Breast (tissue), 4 donors: Measurements from ENCODE around the genes CAV3 and SETD5.

DNA sequence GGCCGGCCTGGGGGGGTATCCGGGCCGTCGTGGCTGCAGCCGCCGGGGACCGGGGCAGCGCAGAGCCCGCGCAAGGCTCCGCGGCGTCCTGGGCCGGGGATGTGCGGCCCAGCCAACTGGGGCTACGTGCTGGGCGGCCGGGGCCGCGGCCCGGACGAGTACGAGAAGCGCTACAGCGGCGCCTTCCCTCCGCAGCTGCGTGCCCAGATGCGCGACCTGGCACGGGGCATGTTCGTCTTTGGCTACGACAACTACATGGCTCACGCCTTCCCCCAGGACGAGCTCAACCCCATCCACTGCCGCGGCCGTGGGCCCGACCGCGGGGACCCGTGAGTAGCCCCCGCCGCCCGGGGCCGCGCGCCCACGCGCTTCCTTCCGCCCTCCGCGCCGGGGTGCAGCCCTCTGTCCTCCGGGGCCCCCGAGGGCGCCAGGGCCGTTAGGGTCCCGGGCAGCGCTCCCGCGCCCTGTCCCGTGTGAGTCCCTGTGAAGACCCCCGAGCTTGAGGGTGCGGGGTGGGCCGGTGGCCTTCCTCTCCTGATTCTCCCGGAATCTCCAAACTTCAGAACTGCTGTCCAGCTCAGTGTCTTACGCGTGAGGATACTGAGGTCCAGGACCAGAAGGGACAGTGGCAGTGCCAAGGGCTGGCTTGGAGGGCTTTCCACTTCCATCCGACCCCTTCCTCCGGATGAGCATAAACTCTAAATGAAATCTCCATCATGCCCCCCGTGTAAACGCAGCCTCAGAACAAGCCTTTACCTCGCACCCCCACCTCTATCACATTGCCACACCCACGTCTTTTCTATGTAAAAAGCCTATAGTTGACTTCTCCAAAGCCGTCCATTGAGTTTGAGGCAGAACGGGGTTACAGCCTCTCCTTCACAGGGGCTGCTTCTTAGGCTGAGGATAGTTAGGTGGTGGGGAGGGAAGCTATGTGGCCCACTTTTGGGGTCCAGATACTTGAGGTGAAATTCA is 765 bp downstream of the EDEM1 start:
- PRO-cap, 3 experiments = peak in 3 of 3 experiments; most common plus-strand start position 562 of the sequence (in 1); most common minus-strand start position 309 of the sequence (in 3)
- RRBS = 3% methylated on average over 34 of the region's 77 CpGs

GRCh38 chr3:5207021-5207505 is 19.6 kb downstream of the EDEM1 start:
- PRO-cap, 3 experiments = no peak in any of the 3 experiments
- RRBS = no CpG with 5 or more reads among the region's 5 CpGs

- PRO-cap, 3 experiments = no peak in any of the 3 experiments
- RRBS = no CpG with 5 or more reads among the region's 7 CpGs
Measured at GRCh38 chr3:8436541-8437012, 65.0 kb upstream of the LMCD1 start.

DNA sequence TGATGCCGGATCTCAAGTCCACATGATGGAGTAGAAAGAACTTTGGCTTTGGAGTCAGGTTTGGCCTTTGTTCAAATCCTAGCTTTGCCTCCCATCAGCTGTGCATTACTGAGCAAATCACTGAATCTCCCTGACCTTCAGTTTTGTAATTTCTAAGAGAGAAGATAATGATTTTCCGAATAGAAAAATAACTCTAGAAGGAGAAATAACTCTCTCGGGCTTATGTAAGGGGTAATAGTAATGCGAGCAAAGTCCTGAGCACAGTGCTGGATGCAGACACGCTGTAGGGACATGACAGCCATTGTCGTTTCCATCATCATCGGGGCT is 59.9 kb downstream of the LMCD1 start:
- PRO-cap, 3 experiments = no peak in any of the 3 experiments
- RRBS = no CpG with 5 or more reads among the region's 7 CpGs

DNA sequence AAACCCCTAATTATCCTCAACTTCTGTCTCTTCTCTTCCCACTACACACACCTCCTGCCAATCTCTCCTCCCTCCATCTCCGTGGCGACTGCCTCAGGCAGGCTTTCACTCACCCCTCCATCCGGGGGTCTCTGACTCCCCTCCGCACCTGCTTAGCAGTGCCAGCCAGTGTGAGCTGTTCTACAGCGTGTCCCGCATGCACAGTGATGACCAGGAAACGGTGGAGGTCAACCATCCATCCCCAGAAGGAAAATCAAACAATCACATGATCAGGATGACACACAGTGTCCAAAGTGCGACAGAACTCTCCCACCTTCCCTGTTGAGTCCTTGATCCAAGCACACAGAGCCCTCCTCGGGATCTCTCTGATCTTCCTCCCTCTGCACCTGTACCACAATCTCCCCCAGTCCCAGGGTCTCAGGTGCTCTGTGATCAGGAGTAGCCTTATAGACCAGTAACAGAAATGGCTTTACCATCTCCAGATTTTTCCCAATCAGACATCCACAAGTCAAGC is 7.3 kb upstream of the SSUH2 start:
- PRO-cap, 3 experiments = no peak in any of the 3 experiments
- RRBS = no CpG with 5 or more reads among the region's 9 CpGs

DNA sequence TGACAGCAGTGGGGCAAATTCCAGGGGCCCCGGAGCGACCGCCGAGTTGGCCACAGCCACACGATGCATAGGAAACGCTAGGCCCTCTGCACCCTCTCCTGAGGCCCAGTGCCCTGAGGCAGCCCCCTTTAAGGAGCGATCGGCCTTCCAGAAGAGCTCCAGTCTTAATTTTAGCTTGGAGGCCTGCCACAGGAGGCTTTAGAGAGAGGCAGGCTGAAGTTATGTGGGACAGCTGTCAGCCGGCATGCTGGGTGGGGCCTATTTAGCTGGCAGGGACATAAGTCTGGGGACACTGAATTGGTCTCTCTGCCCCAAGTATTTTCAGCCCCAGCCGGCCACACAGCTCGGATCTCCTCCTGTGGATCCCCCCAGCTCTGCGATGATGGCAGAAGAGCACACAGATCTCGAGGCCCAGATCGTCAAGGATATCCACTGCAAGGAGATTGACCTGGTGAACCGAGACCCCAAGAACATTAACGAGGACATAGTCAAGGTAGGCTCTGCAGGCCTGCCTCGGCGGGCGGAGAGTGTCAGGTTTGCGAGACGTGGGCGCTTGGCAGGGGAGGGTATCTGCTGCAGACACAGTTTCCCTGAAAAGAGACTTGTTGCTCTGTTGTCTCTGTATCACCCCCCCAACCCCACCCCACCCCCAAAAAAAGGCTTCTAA is at the start of gene CAV3:
TSS of gene CAV3 (plus strand) at position 305 of the 667 bp plus-strand sequence.
- PRO-cap, 3 experiments = no peak in any of the 3 experiments
- RRBS = 11% methylated on average over 2 of the region's 22 CpGs

- PRO-cap, 3 experiments = no peak in any of the 3 experiments
- RRBS = no CpG with 5 or more reads among the region's 11 CpGs
Measured at GRCh38 chr3:8981567-8982107, 18.4 kb upstream of the RAD18 start.

DNA sequence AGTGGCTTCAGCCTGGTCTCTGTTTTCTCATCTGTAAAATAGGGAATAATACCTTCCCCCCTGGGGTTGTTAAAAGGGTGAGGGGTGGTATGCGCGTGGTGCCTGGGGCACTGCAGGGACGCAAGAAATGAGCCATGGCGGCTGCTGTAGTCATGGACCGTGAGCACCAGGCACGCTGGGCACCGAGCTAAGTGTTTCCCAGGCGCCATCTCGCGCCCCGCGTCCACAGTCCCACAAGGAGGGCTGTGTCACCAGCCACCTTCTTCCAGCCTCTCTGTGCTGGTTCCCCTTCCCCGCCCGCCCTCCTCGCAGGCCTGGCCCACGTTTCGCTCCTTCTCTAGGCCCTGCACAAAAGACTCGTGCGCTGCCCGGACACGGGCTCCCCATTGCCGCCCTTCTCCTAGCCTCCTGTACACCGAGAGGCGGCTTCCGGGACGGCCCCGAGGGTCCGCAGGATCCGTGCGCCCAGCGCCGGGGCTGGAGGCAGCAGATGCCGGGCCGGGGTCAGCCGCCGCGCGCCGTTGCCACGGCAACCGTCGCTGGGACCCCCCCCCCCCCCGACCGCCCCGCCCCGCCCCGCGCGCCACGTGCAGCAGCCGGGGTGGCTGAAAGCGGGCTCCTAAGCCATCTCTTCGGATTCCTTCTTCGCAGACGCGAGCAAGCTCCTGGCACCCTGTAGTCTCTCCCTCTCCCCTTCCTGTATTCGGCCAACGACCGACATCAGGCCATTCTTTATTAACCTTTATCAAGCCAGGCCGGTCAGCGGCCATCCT is 113.4 kb downstream of the SRGAP3 start:
- PRO-cap, 3 experiments = no peak in any of the 3 experiments
- RRBS = 2% methylated on average over 20 of the region's 61 CpGs

DNA sequence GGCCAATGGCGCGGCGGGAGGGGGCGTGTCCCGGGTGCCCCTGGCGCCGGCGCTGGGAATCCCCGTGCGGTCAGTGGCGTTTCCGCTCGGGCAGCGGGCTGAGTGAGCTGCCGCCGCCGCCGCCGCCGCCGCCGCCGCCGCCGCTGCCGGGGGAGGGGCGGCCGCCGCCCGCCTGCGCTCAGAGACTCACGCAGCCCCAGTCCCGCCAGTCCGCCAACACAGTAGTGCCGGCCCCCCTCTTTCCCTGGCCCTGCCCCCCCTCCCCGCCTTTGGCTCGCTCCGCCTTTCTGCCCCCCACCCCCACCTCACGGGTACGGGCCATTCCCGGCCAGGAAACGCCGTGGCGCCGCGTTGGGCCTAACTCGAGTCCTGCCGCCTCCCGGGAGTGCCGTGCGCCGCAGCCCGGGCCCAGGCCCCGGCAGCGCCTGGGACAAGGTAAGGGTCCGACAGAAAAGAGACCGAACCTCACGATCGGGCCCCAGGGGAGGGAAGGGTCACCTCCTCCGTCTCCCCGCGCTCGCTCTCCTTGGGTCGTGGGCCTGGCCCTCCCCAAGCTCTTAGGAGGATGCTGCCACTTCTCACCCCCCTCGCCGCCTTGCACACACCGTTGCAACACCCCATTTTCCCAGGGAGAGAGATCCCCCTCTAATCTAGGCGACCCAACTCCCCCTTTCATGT is at the start of gene SETD5:
TSS of gene SETD5 (plus strand) at position 73 of the 678 bp plus-strand sequence.
- PRO-cap, 3 experiments = peak in 3 of 3 experiments; most common plus-strand start position 79 of the sequence (in 2); most common minus-strand start position 528 of the sequence (in 1)
- RRBS = 1% methylated on average over 30 of the region's 68 CpGs

DNA sequence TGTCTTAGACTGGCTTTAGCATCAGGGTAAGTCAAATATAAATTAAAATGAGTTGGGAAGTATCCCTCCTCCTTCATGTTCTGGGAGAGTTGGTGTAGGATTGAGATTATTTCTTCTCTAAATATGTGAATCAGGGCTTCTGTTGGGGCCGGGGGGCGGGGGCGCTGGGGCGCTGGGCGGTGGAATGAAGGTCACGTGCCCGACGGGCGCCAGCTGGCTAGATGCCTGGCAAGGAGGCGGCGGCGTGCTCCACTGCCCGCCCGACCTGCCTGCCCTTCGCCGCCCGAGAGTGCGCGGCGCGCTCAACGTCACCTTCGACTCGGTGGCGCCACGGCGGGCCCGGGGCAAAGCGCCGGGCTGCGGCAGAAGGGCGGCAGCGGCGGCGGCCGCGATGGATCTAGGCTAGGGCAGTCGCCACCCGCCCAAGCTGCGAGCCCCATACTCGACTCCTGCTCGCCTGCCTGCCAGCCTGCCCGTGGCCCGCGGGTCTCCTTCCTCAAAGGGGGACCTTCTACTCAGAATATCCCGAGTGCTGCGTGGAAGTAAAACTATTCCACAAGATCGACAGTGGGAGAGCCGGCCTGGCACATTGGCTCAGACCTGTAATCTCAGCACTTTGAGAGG is 47.0 kb upstream of the LHFPL4 start:
- PRO-cap, 3 experiments = no peak in any of the 3 experiments
- RRBS = no CpG with 5 or more reads among the region's 49 CpGs

- PRO-cap, 3 experiments = no peak in any of the 3 experiments
Measured at GRCh38 chr3:9673115-9673390, 23.7 kb downstream of the MTMR14 start.

- PRO-cap, 3 experiments = no peak in any of the 3 experiments
- RRBS = 4% methylated on average over 15 of the region's 70 CpGs
Measured at GRCh38 chr3:9704289-9705402, 1.0 kb downstream of the CPNE9 start.

DNA sequence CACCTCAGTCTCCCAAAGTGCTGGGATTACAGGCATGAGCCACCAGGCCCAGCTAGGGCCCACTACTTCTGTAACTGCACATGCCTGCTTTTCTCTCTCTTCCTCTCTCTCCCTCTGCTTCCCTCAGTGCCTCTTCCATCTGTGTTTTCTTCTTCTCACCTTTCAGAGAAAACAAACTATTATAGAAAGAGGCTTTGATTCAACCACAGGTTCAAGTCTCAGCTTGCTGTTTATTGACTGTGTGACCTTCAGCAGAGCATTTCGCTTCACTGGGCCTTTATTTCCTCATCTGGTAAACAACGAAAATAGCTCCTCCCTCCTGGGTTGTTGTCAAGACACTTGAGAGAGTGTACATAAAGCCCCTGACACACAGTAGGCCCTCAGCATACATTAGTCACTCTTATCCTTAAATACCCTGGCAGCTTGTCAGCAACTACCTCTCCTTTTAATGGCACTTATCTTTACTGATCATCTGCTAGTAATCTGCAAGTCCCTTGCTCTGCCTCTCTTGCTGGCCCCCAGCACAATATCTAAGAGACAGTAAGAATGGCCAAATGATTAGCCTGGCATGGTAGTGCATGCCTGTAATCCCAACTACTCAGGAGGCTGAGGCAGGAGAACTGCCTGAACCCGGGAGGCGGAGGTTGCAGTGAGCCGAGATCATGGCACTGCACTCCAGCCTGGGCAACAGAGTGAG is 10.0 kb downstream of the TADA3 start:
- PRO-cap, 3 experiments = no peak in any of the 3 experiments
- RRBS = no CpG with 5 or more reads among the region's 5 CpGs

DNA sequence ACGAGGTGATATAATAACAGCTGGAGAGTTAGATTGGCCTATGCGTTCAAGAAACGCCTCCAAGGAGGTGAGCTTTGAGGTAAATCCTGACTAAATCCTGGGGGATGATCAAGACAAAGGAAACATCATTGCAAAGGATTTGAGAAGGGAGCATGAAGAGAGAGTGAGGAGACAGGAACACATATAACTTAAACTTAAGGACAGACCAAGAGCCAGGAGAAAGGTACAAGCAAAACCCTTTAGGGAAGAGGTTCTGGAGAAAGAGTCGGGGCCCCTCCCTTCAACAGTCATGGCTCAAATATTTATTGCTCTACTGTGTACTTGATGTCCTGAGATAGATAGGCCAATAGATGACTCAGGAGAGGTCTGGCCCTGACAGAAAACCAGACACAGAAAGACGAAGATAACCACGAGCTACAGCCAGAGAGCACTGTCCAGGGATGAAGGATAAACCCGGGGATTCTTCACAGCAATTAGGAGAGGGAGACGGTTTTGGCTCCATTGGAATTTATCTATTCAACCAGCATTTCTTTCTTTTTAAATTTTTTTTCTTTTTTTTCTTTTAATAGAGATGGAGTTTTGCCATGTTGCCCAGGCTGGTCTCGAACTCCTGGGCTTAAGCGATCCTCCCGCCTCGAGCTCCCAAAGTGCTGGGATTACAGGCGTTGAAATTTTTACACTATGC is 4.4 kb upstream of the CIDEC start:
- PRO-cap, 3 experiments = no peak in any of the 3 experiments
- RRBS = no CpG with 5 or more reads among the region's 13 CpGs

DNA sequence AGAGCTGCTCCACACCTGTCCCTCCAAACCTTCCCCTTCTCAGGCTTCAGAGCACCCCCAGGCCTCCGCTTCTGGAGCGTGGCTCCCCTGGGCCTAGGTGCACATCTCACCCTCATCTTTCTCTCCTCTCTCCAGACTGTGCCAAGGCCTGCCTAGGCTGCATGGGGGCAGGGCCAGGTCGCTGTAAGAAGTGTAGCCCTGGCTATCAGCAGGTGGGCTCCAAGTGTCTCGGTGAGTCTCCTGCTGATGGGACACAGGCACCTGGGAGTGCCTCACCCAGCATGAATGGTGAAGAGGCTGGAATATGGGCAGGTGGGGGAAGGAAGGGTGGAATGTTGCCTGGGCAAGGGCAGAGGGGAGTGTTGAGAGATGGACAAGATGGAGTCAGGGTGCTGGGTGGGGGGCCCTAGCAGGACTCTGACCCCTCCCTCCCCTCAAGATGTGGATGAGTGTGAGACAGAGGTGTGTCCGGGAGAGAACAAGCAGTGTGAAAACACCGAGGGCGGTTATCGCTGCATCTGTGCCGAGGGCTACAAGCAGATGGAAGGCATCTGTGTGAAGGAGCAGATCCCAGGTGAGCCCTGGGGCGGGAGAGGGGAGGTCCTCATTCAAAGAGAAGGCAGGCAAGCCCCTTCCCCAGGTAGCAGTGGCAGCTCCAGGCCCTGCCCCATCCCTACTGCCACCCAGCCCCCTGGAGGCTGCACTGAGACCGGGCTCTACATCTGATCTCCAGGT is 9.1 kb downstream of the PRRT3 start:
- PRO-cap, 3 experiments = no peak in any of the 3 experiments
- RRBS = no CpG with 5 or more reads among the region's 11 CpGs

- PRO-cap, 3 experiments = peak in 1 of 3 experiments; most common plus-strand start chr3:9947362 (in 1); most common minus-strand start chr3:9947256 (in 1)
- RRBS = 7% methylated on average over 7 of the region's 53 CpGs
Measured at GRCh38 chr3:9947199-9947760, 4.9 kb downstream of the PRRT3 start.

- PRO-cap, 3 experiments = no peak in any of the 3 experiments
- RRBS = no CpG with 5 or more reads among the region's 12 CpGs
Measured at GRCh38 chr3:9954940-9955639, 2.9 kb upstream of the PRRT3 start.

GRCh38 chr3:10004708-10005848 is 18.4 kb upstream of the EMC3 start:
- PRO-cap, 3 experiments = no peak in any of the 3 experiments
- RRBS = no CpG with 5 or more reads among the region's 12 CpGs

DNA sequence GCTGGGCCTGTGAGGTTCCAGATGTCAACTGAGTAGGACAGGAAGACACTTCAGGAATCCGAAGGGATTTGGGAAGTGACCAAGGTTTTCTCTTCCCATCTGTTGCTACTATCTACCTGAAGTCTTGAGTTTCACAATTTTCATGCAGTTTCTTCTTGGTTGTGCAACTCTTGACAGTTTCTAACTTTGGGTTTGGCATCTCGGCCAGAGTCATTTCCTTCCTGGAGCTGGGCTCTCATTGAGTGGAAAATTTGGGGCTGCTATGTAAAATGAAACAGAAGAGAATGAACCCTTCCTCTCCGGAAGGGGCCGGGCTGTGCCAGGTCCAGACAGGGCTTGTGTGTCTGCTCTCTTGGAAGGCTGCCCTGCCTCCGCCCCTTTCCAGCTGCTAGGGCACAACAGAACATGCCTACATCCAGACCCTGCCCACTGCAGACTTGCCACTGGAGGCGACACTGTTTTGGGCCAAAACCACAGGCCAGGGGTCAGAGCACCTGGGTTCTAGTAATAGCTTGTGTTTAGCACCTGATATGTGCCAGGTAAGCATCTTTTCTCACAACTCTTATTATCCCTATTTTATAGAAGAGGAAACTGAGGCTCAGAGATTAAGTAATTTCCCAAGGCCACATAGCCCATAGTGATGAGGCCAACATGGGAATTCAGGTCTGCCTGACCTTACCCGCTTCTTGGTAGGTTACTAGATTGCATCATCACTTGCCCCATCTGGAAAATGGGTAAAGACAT is 24.9 kb downstream of the IRAK2 start:
- PRO-cap, 3 experiments = no peak in any of the 3 experiments
- RRBS = no CpG with 5 or more reads among the region's 7 CpGs

GRCh38 chr3:10199109-10199514 is 34.4 kb downstream of the IRAK2 start:
- PRO-cap, 3 experiments = no peak in any of the 3 experiments
- RRBS = no CpG with 5 or more reads among the region's 6 CpGs